K562 (cell line): ENCODE measurements around the genes BTG3 and NCAM2.

DNA sequence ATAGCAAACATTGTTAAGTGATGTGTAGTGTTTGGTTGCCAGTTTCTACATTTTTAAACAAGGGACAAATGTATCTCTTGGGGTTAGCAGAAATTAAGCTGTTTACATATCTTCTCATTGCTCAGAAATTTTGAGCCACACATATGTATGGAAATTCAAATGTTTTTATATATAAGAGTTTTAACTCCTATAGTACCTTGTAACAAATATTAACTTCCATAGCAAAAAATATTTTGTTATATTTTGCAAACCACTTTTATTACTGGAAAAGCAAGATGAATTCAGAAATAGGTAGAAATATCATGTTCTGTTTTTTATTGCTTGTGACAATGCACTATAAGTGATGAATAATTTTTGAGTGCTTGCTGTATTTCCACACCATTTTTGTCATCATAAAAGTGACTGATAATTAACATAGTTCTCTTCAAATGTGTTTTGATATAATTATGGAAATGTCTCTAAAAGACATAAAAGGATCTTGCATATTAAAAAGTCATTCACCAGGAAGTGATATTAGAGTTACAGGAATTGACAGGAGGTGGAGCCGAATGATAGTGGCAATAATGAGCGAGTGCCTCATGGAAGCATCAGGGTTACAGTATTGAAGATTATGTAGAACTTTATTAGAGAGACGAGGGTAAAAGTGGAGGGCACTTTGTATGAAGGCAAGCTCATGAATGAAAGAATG lies 775.3 kb downstream of the USP25 start:
- RAMPAGE, long total RNA, result no peak
- RRBS, result no CpG with 5 or more reads among the region's 3 CpGs
PRO-cap:
- standard, result no peak
- CoPRO, capped RNA only, 2 experiments, result no peak in any of the 2 experiments
- CoPRO, capped and uncapped RNA, 2 experiments, result no peak in any of the 2 experiments
- CoPRO, uncapped RNA only, 2 experiments, result no peak in any of the 2 experiments
CAGE:
- cytosol, long polyA plus RNA, result no peak
- long polyA plus RNA, result no peak
- nucleolus, long total RNA, result no peak
- nucleus, long polyA plus RNA, result no peak

- RAMPAGE, long total RNA, result no peak
- RRBS, result no CpG with 5 or more reads among the region's 9 CpGs
PRO-cap:
- standard, result no peak
- CoPRO, capped RNA only, 2 experiments, result no peak in any of the 2 experiments
- CoPRO, capped and uncapped RNA, 2 experiments, result no peak in any of the 2 experiments
- CoPRO, uncapped RNA only, 2 experiments, result no peak in any of the 2 experiments
CAGE:
- cytosol, long polyA plus RNA, result no peak
- long polyA plus RNA, result no peak
- nucleolus, long total RNA, result no peak
- nucleus, long polyA plus RNA, result no peak
These were observed 857.3 kb downstream of the USP25 start for GRCh38 chr21:16586943-16587652.

- RAMPAGE, long total RNA, result no peak
- RRBS, result no CpG with 5 or more reads among the region's 6 CpGs
PRO-cap:
- standard, result no peak
- CoPRO, capped RNA only, 2 experiments, result no peak in any of the 2 experiments
- CoPRO, capped and uncapped RNA, 2 experiments, result no peak in any of the 2 experiments
- CoPRO, uncapped RNA only, 2 experiments, result no peak in any of the 2 experiments
CAGE:
- cytosol, long polyA plus RNA, result no peak
- long polyA plus RNA, result no peak
- nucleolus, long total RNA, result no peak
- nucleus, long polyA plus RNA, result no peak
These were observed 794.0 kb upstream of the CXADR start for GRCh38 chr21:16718772-16719265.

DNA sequence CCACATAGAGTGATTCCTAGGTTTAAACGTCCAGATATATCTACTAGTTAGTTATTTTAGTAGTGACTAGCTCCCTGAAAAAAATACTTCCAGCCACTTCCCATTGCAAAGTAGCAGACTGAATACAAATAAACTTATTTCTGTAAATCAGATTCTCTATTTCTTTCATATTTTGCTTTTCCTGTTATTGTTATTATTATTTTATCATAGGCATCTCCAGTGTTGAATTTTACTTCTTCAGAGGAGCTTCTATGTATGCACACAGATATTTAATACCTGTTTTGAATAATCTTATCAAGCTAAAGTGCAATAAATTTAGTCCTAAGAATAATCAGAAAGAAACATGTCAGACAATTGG lies 762.8 kb upstream of the CXADR start:
- RAMPAGE, long total RNA, result no peak
- RRBS, result no CpG with 5 or more reads among the region's 1 CpG
PRO-cap:
- standard, result no peak
- CoPRO, capped RNA only, 2 experiments, result no peak in any of the 2 experiments
- CoPRO, capped and uncapped RNA, 2 experiments, result no peak in any of the 2 experiments
- CoPRO, uncapped RNA only, 2 experiments, result no peak in any of the 2 experiments
CAGE:
- cytosol, long polyA plus RNA, result no peak
- long polyA plus RNA, result no peak
- nucleolus, long total RNA, result no peak
- nucleus, long polyA plus RNA, result no peak

DNA sequence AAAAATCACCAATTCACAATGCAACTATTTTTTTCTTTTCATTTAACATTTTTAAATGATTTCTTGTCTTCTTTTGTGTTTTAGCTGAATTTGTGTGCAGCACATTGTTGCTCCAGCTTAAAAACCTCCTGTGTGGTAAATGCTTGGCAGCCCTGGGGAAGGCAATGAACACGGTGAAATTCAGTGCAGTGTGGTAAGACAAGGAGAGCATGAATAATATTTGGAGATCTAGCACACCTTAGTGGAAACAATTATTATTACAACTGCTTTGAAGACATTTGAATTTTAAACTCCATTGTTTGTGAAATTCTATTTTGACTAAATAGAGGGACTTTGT lies 242.7 kb upstream of the CXADR start:
- RAMPAGE, long total RNA, result no peak
- RRBS, result no CpG with 5 or more reads among the region's 1 CpG
PRO-cap:
- standard, result no peak
- CoPRO, capped RNA only, 2 experiments, result no peak in any of the 2 experiments
- CoPRO, capped and uncapped RNA, 2 experiments, result no peak in any of the 2 experiments
- CoPRO, uncapped RNA only, 2 experiments, result no peak in any of the 2 experiments
CAGE:
- cytosol, long polyA plus RNA, result no peak
- long polyA plus RNA, result no peak
- nucleolus, long total RNA, result no peak
- nucleus, long polyA plus RNA, result no peak

DNA sequence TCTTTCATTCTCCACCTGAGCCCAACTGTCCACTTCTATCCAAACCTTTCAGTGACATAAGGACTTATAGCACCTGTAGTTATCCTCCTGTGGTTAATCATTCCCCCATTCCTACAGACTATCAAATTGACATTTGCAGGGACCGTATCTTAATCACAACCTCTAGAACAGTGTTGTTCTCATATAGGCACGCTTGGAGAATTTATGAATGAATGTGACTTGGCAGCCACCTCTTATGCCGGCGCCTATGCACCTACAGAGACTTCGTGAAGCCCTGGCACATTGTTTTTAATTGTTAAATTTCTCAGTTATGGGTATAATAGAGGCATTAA lies 83.8 kb upstream of the CXADR start:
- RAMPAGE, long total RNA, result no peak
- RRBS, result no CpG with 5 or more reads among the region's 5 CpGs
PRO-cap:
- standard, result no peak
- CoPRO, capped RNA only, 2 experiments, result no peak in any of the 2 experiments
- CoPRO, capped and uncapped RNA, 2 experiments, result no peak in any of the 2 experiments
- CoPRO, uncapped RNA only, 2 experiments, result no peak in any of the 2 experiments
CAGE:
- cytosol, long polyA plus RNA, result no peak
- long polyA plus RNA, result no peak
- nucleolus, long total RNA, result no peak
- nucleus, long polyA plus RNA, result no peak

DNA sequence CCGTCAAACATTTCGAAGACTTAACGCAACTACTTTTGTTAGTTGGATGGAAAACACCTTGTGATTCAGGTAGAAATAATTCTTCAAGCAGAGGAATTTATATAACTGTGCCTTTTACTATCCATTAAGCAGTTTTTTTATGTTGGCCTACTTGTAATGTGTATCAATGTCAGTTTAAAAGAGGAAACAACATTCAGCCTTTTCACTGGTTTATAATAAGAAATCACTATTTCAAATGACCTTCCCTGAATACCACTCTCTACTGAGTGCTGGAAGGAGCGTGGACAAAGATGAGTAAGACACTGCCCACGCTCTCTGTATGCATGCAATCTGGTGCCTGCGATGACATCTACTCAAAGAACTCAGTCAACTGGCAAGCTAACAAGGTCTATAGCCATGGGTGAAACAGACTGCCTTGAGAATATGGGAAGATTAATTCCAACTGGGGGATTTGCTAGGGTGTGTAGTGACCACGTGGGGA lies 49.5 kb upstream of the CXADR start:
- RAMPAGE, long total RNA, result no peak
- RRBS, result no CpG with 5 or more reads among the region's 7 CpGs
PRO-cap:
- standard, result no peak
- CoPRO, capped RNA only, 2 experiments, result no peak in any of the 2 experiments
- CoPRO, capped and uncapped RNA, 2 experiments, result no peak in any of the 2 experiments
- CoPRO, uncapped RNA only, 2 experiments, result no peak in any of the 2 experiments
CAGE:
- cytosol, long polyA plus RNA, result no peak
- long polyA plus RNA, result no peak
- nucleolus, long total RNA, result no peak
- nucleus, long polyA plus RNA, result no peak

DNA sequence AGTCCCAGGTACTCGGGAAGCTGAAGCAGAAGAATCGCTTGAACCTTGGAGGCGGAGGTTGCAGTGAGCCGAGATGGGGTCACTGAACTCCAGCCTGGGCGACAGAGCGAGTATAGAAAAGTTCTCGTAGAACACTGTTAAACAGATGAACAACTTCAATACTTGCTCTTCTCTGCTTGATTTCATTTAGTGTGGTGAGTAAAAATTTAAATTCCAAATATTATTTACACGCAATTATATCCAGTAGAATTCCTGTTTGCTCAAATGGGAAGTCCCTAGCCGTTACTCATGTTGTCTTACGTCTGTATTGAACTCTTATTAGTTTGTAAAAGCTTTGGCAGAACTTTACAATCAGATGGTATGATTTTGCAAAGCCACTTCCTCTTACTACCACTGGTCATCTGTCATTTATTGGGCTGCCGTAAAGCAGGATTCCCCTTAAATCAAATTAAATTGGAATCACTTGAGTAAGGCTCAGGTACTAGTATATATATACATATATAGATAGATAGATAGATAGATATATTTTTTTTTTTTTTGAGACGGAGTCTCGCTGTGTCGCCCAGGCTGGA lies 1.9 kb upstream of the CXADR start:
- RAMPAGE, long total RNA, result no peak
- RRBS, result no CpG with 5 or more reads among the region's 14 CpGs
PRO-cap:
- standard, result no peak
- CoPRO, capped RNA only, 2 experiments, result no peak in any of the 2 experiments
- CoPRO, capped and uncapped RNA, 2 experiments, result no peak in any of the 2 experiments
- CoPRO, uncapped RNA only, 2 experiments, result no peak in any of the 2 experiments
CAGE:
- cytosol, long polyA plus RNA, result no peak
- long polyA plus RNA, result no peak
- nucleolus, long total RNA, result no peak
- nucleus, long polyA plus RNA, result no peak

GRCh38 chr21:17611836-17612010 lies 978 bp downstream of the BTG3 start:
- RAMPAGE, long total RNA, result no peak
- RRBS, result no CpG with 5 or more reads among the region's 11 CpGs
PRO-cap:
- standard, result no peak
- CoPRO, capped RNA only, 2 experiments, result no peak in any of the 2 experiments
- CoPRO, capped and uncapped RNA, 2 experiments, result no peak in any of the 2 experiments
- CoPRO, uncapped RNA only, 2 experiments, result no peak in any of the 2 experiments
CAGE:
- cytosol, long polyA plus RNA, result no peak
- long polyA plus RNA, result no peak
- nucleolus, long total RNA, result no peak
- nucleus, long polyA plus RNA, result no peak

DNA sequence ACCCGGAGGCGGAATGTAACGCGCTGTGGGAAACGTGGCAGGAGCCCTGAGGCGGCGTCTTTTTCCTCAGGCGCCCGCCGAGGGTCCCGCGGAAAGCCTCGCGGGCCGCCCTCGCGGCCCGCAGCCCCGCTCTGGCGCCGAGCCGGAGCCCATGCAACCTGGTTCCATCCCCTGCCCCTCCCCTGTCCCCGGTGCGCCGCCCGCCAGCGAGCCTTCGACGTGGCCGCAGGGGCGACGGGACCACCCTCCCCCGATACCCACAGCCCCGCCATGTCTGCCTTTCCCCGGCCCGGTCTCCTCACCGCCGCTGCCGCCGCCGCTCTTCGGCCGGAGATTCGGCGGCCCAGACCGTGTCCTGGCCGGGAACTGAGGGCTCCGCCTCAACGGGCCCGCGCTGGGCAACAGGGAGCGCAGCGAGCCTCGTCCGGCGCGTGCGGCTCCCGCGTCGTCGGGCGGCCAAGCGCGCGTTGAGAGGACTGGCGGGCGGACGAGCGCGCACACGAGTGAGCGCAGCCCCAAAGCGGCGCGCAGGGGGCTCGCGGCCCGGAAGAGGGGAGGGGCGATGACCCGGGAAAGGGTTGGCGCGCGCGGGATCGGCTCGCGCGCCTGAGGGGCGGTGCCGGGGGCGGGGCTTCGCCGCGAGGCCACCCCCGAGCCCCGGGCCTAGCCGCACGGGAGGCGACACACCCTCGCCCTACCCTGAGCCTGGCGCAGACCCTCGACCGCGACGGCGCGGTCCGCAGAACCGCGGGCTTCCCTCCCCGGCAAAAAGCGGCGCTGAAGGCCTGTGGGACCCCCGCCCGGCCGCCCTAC lies at the start of gene BTG3:
TSS of gene BTG3 (minus strand) at position 505 of the 813 bp plus-strand sequence.
- RAMPAGE, long total RNA, result no peak
- RRBS, result 13% methylated on average over 42 of the region's 117 CpGs
PRO-cap:
- standard, result bidirectional peak, plus-strand start at position 672 of the sequence, minus-strand start at position 478 of the sequence
- CoPRO, capped RNA only, 2 experiments, result peak in 2 of 2 experiments; most common plus-strand start position 674 of the sequence (in 1); most common minus-strand start position 505 of the sequence (in 2)
- CoPRO, capped and uncapped RNA, 2 experiments, result peak in 2 of 2 experiments; most common plus-strand start position 672 of the sequence (in 1); most common minus-strand start position 478 of the sequence (in 2)
- CoPRO, uncapped RNA only, 2 experiments, result peak in 2 of 2 experiments; most common plus-strand start position 711 of the sequence (in 1); most common minus-strand start position 453 of the sequence (in 2)
CAGE:
- cytosol, long polyA plus RNA, result no peak
- long polyA plus RNA, result start-site peak on the minus strand centred at position 486 of the sequence, 129 bp wide, 51 and 115 reads in 2 replicates
- nucleolus, long total RNA, result no peak
- nucleus, long polyA plus RNA, result no peak

- RAMPAGE, long total RNA, result no peak
- RRBS, result no CpG with 5 or more reads among the region's 1 CpG
PRO-cap:
- standard, result no peak
- CoPRO, capped RNA only, 2 experiments, result no peak in any of the 2 experiments
- CoPRO, capped and uncapped RNA, 2 experiments, result no peak in any of the 2 experiments
- CoPRO, uncapped RNA only, 2 experiments, result peak in 2 of 2 experiments; most common minus-strand start chr21:18654616 (in 2)
CAGE:
- cytosol, long polyA plus RNA, result no peak
- long polyA plus RNA, result no peak
- nucleolus, long total RNA, result no peak
- nucleus, long polyA plus RNA, result no peak
These were observed 250.9 kb upstream of the TMPRSS15 start for GRCh38 chr21:18654443-18654848.

GRCh38 chr21:19899560-19900129 lies 1098.6 kb upstream of the NCAM2 start:
- RAMPAGE, long total RNA, result no peak
- RRBS, result no CpG with 5 or more reads among the region's 18 CpGs
PRO-cap:
- standard, result bidirectional peak, plus-strand start at chr21:19899785, minus-strand start at chr21:19899774
- CoPRO, capped RNA only, 2 experiments, result no peak in any of the 2 experiments
- CoPRO, capped and uncapped RNA, 2 experiments, result no peak in any of the 2 experiments
- CoPRO, uncapped RNA only, 2 experiments, result no peak in any of the 2 experiments
CAGE:
- cytosol, long polyA plus RNA, result no peak
- long polyA plus RNA, result no peak
- nucleolus, long total RNA, result no peak
- nucleus, long polyA plus RNA, result no peak

GRCh38 chr21:20997815-20998719 lies at the start of gene NCAM2:
Gene NCAM2, plus strand, starts transcription at chr21:20998409.
- RAMPAGE, long total RNA, result no peak
- RRBS, result 27% methylated on average over 23 of the region's 88 CpGs
PRO-cap:
- standard, result bidirectional peak, plus-strand start at chr21:20998409, minus-strand start at chr21:20998224
- CoPRO, capped RNA only, 2 experiments, result peak in 2 of 2 experiments; most common plus-strand start chr21:20998409 (in 2); most common minus-strand start chr21:20998154 (in 1)
- CoPRO, capped and uncapped RNA, 2 experiments, result peak in 2 of 2 experiments; most common plus-strand start chr21:20998409 (in 2); most common minus-strand start chr21:20998200 (in 1)
- CoPRO, uncapped RNA only, 2 experiments, result no peak in any of the 2 experiments
CAGE:
- cytosol, long polyA plus RNA, result no peak
- long polyA plus RNA, result no peak
- nucleolus, long total RNA, result no peak
- nucleus, long polyA plus RNA, result no peak

GRCh38 chr21:22421312-22421899 lies 1423.2 kb downstream of the NCAM2 start:
- RAMPAGE, long total RNA, result no peak
- RRBS, result no CpG with 5 or more reads among the region's 4 CpGs
PRO-cap:
- standard, result no peak
- CoPRO, capped RNA only, 2 experiments, result no peak in any of the 2 experiments
- CoPRO, capped and uncapped RNA, 2 experiments, result no peak in any of the 2 experiments
- CoPRO, uncapped RNA only, 2 experiments, result no peak in any of the 2 experiments
CAGE:
- cytosol, long polyA plus RNA, result no peak
- long polyA plus RNA, result no peak
- nucleolus, long total RNA, result no peak
- nucleus, long polyA plus RNA, result no peak

DNA sequence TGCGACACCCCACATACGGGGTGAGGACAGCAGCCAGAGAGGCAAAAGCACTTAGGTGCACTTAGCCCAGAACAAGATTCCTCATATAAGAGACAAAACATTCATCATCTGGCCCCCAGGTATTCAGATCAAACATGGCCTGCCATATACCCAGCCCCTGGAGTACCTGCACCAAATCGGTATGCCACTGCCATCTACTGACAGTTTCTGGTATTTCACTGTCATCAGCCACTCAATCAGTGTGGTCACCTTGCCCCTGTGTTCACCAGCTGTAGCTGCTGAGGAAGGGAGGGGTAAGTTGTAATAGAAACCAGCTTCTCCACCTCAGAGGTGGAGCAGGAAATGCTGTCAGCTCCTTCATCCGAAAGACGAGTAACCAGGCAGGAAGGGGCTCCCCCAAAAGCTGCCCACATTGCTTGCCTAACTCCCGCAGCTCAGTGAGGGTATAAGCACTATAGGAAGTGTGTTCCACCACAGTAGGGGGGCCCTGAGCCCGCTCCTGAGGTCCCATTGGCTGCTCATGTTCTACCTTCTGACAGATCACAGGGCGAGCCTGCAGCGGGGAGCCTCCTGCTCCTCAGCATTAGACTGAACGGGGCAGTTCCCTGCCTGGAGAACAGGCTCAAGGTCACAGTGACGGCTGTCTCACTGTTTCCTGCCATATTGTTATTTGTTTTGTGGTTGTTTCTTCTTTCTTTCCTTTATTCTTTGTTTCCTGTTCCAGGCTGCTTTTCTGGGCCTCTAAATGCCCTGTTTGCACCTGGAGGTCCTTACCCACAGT lies 1638.5 kb downstream of the MRPL39 start:
- RAMPAGE, long total RNA, result no peak
- RRBS, result no CpG with 5 or more reads among the region's 11 CpGs
PRO-cap:
- standard, result no peak
- CoPRO, capped RNA only, 2 experiments, result no peak in any of the 2 experiments
- CoPRO, capped and uncapped RNA, 2 experiments, result no peak in any of the 2 experiments
- CoPRO, uncapped RNA only, 2 experiments, result no peak in any of the 2 experiments
CAGE:
- cytosol, long polyA plus RNA, result no peak
- long polyA plus RNA, result no peak
- nucleolus, long total RNA, result no peak
- nucleus, long polyA plus RNA, result no peak

DNA sequence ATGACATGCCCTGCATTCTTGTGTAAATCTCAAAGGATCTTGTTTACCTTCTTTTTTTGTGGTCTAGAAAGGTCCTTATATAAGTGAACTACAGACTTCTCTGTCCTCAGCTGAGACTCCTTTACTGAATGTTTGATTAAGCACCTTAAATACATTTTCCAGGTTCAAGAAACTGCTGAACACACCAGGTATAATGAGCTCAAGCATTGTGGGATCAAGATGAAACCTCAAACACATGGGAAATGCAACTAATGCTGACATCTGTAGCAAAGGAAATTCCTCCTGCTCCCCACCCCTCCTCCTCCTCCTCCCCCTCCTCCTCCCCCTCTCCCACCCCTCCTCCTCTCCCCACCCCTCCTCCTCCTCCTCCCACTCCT lies 234.0 kb downstream of the MRPL39 start:
- RAMPAGE, long total RNA, result no peak
PRO-cap:
- standard, result no peak
- CoPRO, capped RNA only, 2 experiments, result no peak in any of the 2 experiments
- CoPRO, capped and uncapped RNA, 2 experiments, result no peak in any of the 2 experiments
- CoPRO, uncapped RNA only, 2 experiments, result no peak in any of the 2 experiments
CAGE:
- cytosol, long polyA plus RNA, result no peak
- long polyA plus RNA, result no peak
- nucleolus, long total RNA, result no peak
- nucleus, long polyA plus RNA, result no peak

- RAMPAGE, long total RNA, result no peak
- RRBS, result no CpG with 5 or more reads among the region's 2 CpGs
PRO-cap:
- standard, result no peak
- CoPRO, capped RNA only, 2 experiments, result no peak in any of the 2 experiments
- CoPRO, capped and uncapped RNA, 2 experiments, result no peak in any of the 2 experiments
- CoPRO, uncapped RNA only, 2 experiments, result no peak in any of the 2 experiments
CAGE:
- cytosol, long polyA plus RNA, result no peak
- long polyA plus RNA, result no peak
- nucleolus, long total RNA, result no peak
- nucleus, long polyA plus RNA, result no peak
These were observed 1.3 kb upstream of the JAM2 start for GRCh38 chr21:25637758-25638068.

DNA sequence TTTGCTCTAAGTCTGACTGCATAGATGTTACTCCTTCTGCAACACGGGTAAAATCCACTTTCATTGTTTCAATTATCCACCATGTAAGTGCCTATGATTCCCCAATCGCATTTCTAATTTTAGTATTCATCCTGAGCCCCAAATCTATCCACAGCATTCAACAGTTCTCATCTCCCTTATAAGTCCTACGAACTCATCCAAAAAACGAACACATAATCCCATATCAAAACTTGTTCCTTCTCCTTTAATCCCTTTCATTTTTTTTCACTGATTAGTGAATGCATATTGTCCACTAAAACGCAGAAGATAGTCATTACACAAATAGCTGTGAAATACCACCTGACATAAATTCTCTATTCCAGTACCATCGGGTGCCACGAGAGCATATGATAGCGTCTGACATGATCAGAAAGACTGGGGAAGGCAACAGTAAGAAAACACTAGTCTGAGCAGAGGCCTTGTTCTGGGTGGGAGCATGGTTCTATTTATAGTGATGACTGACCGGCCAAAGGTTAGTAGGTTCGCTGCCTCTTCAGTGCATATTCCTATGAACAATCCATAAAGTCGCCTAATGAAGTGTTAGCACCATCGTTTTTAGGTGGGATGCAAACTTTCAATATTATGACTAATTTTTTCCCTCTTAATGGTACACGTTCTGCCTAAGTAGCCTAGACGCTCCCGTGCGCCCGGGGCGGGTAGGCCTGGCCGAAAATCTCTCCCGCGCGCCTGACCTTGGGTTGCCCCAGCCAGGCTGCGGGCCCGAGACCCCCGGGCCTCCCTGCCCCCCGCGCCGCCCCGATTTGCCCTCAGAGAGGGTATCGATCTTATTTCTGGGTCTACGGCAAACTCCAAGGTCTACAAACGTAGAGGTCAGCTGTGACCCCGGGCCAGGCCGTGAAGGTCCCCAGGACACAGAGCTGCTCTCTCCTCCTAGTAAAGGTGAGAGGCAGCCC lies 597 bp downstream of the ATP5PF start:
- RAMPAGE, long total RNA, result no peak
- RRBS, result 1% methylated on average over 8 of the region's 34 CpGs
PRO-cap:
- standard, result bidirectional peak, plus-strand start at position 671 of the sequence, minus-strand start at position 386 of the sequence
- CoPRO, capped RNA only, 2 experiments, result no peak in any of the 2 experiments
- CoPRO, capped and uncapped RNA, 2 experiments, result no peak in any of the 2 experiments
- CoPRO, uncapped RNA only, 2 experiments, result peak in 1 of 2 experiments; most common plus-strand start position 447 of the sequence (in 1); most common minus-strand start position 346 of the sequence (in 1)
CAGE:
- cytosol, long polyA plus RNA, result no peak
- long polyA plus RNA, result no peak
- nucleolus, long total RNA, result no peak
- nucleus, long polyA plus RNA, result no peak

DNA sequence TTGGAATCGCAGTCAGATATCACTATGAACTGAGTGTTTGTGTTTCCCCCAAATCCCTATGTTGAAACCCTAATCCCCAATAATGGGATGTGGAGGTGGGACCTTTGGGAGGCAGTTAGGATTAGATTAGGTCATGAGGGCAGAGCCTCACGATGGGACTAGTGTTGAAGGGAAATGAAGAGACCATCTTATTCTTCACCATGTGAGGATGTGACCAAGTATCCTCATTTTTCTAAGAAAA lies 144.5 kb downstream of the GABPA start:
- RAMPAGE, long total RNA, result no peak
- RRBS, result no CpG with 5 or more reads among the region's 2 CpGs
PRO-cap:
- standard, result no peak
- CoPRO, capped RNA only, 2 experiments, result no peak in any of the 2 experiments
- CoPRO, capped and uncapped RNA, 2 experiments, result no peak in any of the 2 experiments
- CoPRO, uncapped RNA only, 2 experiments, result no peak in any of the 2 experiments
CAGE:
- cytosol, long polyA plus RNA, result no peak
- long polyA plus RNA, result no peak
- nucleolus, long total RNA, result no peak
- nucleus, long polyA plus RNA, result no peak